Left lobe of liver (tissue), 1 donor: Measurements from ENCODE around the genes LZTFL1 and CXCR6.

DNA sequence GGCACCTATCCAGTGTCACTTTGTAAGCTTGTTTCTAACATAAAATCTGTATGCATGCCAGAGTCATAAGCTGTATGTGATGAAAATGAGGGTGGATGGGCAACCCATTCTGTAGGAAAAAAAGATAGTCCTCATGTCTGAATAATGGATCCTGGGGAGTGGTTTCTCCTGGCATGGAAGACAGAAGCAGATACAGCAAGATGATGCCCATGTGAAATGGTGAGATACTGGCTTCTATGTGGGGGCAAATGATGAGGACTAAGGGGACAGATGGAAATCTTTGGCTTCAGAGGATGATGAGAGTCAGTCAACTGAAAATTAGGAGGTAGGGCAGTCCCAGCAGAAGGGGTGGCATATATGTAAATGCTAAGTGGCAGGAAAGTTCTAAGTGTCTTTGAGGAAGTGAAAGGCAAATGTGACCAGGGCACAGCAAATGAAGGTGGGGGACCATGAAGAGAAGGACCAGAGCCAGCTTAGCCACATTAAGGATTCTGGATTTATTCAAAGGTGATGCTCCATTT is 29.3 kb upstream of the LIMD1 start:
- PRO-cap, result no peak

GRCh38 chr3:45608955-45609350 is 14.4 kb downstream of the LIMD1 start:
- PRO-cap, result no peak

GRCh38 chr3:45683354-45684017 is 5.7 kb upstream of the SACM1L start:
- PRO-cap, result unidirectional peak, plus-strand start at chr3:45683733

GRCh38 chr3:45693255-45693862 is 4.2 kb downstream of the SACM1L start:
- PRO-cap, result no peak

DNA sequence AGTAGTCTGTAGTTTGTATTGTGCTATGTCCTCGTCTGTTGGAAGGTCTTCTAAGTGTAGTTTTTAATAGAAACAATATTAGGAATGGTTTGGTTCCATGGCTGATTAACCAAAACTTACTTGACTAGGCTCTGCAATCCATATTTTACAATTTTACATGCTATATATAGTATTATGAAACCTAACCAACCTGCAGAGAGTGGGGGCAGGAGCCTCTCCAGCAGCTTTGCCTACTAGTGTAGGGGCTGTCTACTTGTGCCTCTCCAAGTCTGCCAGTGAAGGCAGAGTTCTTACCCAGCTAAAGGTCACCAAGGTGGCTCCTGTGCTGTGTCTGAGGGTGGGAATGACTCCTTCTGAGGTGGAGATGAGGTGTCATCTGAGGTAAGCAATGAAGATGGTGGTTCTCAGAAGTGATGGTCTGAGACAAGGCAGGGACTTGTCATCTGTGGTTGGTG is 47.4 kb downstream of the SACM1L start:
- PRO-cap, result no peak

- PRO-cap, result bidirectional peak, plus-strand start at chr3:45842295, minus-strand start at chr3:45842087
Measured at GRCh38 chr3:45841310-45842436, at the start of gene LZTFL1. Gene LZTFL1 (minus strand): TSS chr3:45842119.

DNA sequence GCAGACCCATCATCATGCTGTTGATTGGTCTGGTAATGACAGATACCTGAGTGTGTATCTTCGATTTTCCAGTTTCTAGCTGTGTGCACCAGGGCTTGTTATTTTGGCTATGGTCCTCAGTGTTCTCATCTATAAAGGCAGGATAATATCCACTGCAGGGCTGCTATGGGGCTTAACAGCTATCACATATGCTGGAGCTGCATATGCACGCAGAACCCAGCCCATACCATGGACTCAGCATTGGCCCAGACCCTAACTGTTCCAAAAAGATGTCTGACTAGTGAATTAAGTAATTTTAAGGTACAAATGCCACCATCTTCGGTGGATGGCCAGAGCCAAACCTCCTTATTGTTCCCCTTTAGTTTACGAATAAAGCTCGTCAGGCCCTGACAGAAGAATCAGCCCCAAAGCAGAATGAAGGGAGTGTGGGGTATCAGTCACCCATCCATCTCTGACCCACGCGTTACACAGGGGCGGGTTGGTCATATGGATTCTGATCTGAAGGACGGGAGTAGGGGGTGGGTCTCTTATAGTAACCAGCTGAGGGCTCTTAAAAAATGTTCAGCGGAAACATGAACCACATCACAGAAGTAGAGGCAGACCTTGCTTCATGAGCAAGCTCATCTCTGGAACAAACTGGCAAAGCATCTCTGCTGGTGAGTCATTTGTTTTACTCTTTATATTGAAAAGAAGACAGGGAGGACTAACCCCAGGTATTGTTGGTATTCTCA is at the start of gene CXCR6:
Gene CXCR6 (plus strand): TSS at position 580 of the 731 bp plus-strand sequence.
- PRO-cap, result no peak

- PRO-cap, result no peak
Measured at GRCh38 chr3:45972353-45973450, 22.9 kb downstream of the FYCO1 start.

- PRO-cap, result no peak
Measured at GRCh38 chr3:45985465-45985910, 10.1 kb downstream of the FYCO1 start.

- PRO-cap, result bidirectional peak, plus-strand start at chr3:45986565, minus-strand start at chr3:45986405
Measured at GRCh38 chr3:45986256-45986817, 9.3 kb downstream of the FYCO1 start.

DNA sequence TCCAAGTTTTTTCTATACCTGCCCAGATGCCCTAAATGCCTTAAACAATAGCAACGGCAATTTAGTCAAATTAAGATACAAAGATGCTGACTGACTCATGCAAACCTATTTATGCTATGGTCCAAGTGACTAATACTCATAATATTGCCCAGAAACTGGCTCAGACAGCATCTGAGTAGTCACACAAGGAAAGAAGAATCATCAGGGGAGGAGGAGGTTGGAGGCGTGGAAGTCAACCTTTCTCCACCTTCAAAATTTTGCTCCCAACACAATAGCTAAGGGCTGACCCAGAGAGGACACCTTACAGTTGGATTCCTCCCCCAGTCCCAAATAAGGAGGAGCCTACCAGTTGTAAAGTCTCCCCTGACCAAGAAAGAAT is 6.8 kb downstream of the FYCO1 start:
- PRO-cap, result no peak

DNA sequence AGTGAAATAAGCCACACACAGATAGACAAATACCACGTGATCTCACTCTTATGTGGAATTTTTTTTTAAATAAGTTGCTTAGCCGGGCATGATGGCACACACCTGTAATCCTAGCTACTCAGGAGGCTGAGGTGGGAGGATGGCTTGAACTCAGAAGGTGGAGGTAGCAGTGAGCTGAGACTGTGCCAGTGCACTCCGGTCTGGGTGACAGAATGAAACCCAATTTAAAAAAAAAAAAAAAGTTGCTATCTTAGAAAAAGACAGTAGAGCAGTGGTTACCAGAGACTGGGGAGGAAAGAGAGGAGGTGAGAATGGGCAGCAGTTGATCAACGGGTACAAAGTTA is 915 bp upstream of the CCR2 start:
- PRO-cap, result no peak

GRCh38 chr3:46384047-46384457 is 13.3 kb downstream of the CCR5 start:
- PRO-cap, result no peak

DNA sequence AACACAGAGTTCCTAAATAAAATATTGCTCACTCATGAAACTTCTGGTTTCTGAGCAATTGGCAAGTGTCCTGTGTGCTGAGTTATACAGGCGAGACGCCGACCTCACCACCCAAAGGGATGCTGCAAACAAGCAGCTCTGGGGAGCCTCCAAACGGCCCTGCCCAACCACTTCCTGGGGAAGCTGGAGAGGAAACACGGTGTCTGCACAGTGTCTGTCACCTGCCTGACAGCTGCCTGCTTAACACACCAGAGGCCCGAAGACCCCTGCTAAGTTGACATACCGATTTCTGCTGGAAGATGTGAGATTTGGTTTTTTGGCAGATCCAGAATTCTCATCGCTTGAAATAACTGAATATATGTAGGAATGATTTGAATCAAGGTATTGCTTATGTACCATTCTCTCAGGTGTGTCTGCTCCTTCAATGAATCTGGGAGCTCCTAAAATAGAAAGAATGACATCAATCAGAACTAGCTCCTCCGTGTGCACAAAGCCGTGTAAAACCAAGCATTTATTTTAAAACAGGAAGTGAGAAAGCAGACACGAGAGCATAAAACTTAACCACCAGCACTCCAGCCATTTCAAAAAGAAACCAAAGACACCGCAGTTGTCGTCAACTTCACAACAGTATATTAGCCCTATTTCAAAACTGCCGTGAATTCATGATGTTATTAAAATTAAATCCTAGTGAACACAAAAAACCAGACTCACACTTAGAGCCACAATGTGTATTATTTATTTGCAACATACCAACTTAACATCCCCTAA is 27.2 kb downstream of the LRRC2 start:
- PRO-cap, result no peak

- PRO-cap, result unidirectional peak, plus-strand start at chr3:46559376
Measured at GRCh38 chr3:46559138-46559710, 6.9 kb downstream of the LRRC2 start.

DNA sequence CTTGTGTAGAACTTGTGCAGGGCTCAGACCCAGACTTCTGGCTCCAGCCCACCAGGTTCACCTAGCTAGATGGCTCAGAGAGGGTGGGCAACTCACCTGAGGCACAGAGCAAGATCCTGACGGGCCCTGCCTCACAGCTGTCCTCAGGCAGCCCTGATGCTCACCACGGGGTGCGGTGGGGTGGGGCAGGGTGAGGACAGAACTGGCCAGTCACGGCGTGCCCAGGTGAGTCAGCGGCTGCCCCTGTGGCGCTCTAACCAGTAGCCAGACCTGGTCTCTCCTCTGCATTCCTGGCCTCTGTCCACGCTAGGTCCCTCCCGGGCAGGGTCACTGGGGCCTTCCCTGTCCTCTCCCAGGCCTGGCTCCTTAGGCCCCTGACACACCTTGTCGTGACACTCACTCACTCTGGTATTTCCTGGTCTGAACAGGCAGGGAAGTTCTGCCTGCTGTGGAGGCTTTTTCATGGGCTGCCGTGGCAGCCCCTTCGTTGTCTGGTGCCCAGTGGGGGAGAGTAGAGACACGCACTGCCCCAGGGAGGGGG is 894 bp downstream of the ALS2CL start:
- PRO-cap, result no peak

- PRO-cap, result no peak
Measured at GRCh38 chr3:46788795-46789446, 71.3 kb upstream of the PRSS50 start.

GRCh38 chr3:46888692-46889251 is 11.3 kb downstream of the PTH1R start:
- PRO-cap, result no peak

DNA sequence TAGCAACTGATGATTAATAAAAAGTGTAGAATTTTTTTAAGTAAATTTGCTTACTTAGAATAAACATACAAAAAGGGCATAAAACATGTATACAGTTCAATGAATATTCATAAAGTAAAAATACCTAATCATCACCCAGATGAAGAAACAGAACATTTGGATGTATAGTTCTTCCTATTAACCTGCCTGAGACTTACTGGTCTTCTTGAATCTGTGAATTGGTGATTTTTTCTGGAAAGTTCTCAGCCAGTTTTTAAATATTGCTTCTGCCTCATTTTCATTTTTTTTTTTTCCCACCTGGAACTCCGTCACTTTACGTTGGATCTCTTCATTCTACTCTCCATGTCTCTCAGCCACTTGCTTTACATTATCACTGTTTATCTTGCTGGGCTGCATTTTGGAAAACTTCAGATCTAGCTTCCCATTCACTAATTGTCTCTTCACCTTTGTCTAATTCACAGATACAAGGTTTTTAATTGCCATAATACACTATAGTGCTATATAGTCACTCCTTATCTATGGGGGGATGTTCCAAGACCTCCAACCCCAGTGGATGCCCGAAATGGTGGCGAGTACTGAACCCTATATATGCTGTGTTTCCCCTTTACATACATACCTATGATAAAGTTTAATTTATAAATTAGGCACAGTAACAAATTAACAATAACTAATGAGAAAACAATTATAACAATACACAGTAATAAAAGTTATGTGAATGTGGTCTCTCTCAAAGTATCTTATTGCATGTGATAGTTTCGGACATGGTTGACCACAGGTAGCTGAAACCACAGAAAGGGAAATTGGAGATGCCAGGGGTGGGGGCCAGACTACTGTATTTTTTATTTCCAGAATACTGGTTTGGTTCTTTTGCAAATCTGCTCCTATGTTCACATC is 40.4 kb downstream of the PTH1R start:
- PRO-cap, result no peak

- PRO-cap, result no peak
Measured at GRCh38 chr3:46930536-46931432, 45.8 kb downstream of the CCDC12 start.